ENCODE measurements around the genes C19orf81 and CLEC11A.

- RRBS: no CpG with 5 or more reads among the region's 12 CpGs
Observed at GRCh38 chr19:49767422-49768099, 760 bp downstream of the AP2A1 start.

GRCh38 chr19:49768100-49768570 is 1.3 kb downstream of the AP2A1 start:
- RRBS: no CpG with 5 or more reads among the region's 9 CpGs

DNA sequence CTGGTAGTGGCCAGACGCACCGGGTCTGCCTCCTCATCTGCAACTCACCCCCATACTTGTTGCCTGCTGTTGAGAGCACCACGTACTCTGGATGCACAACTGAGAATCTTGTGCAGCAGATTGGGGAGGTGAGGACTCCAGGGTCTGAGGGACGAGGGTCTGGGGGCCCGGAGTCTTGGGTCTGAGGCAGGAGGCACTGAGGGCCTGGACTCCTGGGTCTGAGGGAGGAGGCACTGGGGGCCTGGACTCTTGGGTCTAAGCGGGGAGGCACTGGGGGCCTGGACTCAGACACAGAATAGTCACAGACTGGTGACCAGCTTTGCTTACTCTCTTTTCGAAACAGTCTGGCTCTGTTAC is 10.9 kb downstream of the MED25 start:
- RRBS: no CpG with 5 or more reads among the region's 7 CpGs

GRCh38 chr19:49852026-49852479 is 15.3 kb downstream of the PNKP start:
- RRBS: no CpG with 5 or more reads among the region's 22 CpGs

- RRBS: no CpG with 5 or more reads among the region's 16 CpGs
Observed at GRCh38 chr19:49924629-49925153, 4.3 kb upstream of the ATF5 start.

GRCh38 chr19:49932998-49933677 is 3.8 kb upstream of the NUP62 start:
- RRBS: no CpG with 5 or more reads among the region's 19 CpGs

DNA sequence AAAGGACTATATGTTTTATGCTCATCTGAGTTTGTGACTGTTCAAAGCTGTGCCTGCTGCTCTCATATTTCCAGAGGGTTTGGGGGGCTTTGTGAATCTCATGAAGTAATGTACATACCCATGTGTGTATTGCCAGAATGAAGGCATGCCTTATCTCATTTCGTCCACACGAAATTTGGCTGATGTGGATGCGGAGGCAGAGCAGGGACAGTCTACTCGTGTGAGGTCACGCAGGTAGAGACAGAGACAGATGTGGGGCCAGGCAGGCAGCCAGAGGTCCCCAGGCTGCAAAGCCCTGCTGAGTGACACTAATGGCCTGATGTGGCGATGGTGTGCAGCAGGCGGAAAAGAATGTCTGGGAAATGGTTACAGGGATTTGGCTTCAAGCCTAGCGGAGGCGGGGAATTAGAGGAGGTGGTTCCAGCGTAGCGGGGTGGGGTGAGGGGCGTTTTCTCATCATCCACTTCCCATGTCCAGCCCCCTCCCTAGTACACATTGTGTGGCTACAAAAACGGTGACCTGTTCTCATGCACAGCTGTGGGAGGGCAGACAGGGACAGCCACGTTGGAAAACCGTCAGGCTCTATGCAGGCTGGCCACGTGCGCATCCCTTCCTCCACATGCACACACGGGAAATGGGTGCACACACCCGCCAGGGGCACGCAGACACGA is 4.3 kb upstream of the IZUMO2 start:
- RRBS: no CpG with 5 or more reads among the region's 21 CpGs

GRCh38 chr19:50286166-50286857 is 42.9 kb downstream of the KCNC3 start:
- RRBS: 20% methylated on average over 13 of the region's 20 CpGs

DNA sequence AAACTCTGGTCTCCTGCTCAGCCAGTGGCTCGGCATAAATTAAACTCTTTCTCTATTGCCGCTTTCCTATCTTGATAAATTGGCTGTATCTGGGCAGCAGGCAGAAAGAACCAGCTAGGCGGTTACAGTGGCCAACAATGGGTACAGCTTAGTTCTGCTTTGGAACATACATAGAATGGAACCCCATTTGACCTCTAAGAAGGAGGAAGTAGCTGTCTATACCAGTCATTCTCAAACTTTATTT is 11.8 kb upstream of the KCNC3 start:
- RRBS: no CpG with 5 or more reads among the region's 3 CpGs

DNA sequence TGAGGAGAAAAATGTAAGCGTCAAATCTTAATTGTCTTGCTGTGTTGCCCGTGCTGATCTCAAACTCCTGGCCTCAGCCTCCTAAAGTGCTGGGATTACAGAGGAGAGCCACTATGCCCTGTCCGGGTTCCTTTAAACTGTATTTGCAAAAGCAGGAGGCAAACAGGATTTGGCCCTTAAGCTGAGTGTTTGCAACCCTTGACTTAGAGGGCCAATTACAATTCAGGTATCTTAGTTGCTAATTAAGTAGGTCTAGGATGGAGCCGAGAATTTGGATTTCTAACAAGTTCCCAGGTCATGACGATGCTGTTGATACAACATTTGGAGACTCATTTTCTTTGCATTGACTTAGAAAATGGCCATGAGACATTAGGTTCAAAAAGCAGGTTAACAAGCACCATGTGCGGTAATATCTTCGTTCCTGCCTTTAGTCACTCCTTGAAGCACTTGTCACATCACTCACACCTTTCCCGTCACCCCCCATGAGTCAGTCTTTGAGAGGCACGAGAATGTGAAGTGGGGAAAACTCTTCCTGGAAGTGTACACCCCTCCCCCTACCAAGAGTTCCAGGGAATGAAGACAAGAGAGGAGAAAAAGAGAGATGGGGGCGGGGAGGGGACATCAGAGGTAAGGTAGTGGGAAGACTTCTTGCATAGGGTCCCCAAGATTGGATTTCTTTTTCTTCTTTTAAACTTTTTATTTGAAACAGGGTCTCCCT is 2.6 kb downstream of the NAPSA start:
- RRBS: no CpG with 5 or more reads among the region's 10 CpGs

GRCh38 chr19:50368537-50369667 is 3.5 kb upstream of the NAPSA start:
- RRBS: no CpG with 5 or more reads among the region's 40 CpGs

DNA sequence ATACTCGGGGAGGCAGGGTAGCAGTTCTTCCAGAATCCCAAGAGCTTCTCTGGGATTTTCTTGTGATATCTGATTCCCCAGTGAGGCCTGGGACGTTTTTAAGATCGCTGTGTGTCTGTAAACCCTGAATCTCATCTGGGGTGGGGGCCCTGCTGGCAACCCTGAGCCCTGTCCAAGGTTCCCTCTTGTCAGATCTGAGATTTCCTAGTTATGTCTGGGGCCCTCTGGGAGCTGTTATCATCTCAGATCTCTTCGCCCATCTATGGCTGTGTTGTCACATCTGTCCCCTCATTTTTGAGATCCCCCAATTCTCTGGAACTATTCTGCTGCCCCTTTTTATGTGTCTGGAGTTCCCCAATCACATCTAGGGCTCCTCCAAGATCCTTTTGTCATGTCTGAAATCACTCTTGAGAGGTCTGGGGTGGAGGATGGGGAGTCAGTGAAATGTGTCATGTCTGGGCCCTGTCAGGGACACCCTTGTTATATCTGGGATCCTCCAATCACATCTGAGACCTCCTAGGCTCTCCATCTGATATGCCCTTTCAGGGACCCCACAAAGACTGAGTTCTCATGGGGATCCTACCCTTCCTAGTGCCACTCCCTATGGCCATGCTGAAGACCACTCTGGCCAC is 4.0 kb upstream of the MYBPC2 start:
- RRBS: no CpG with 5 or more reads among the region's 4 CpGs

GRCh38 chr19:50430699-50431539 is 1.8 kb upstream of the MYBPC2 start:
- RRBS: no CpG with 5 or more reads among the region's 27 CpGs

DNA sequence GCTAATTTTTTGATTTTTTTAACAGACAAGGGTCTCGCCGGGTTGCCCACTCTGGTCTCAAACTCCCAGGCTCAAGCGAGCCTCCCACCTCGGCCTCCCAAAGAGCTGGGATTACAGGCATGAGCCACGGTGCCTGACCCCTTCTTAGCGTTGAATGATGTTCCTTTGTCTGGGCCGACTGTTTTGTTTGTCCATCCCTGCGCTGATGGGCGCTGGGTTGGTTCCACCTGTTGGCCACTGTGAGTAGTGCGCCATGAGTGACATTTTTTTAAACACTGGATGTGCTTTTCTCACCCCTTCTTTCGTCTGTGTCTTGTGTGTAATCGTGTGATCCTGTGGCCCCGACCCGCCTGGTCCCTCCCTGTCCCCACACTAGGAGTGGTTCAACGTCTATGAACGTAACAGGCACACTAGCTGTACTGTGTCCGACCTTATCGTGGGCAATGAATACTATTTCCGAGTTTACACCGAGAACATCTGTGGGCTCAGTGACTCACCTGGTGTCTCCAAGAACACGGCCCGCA is 15.1 kb upstream of the EMC10 start:
- RRBS: no CpG with 5 or more reads among the region's 22 CpGs

DNA sequence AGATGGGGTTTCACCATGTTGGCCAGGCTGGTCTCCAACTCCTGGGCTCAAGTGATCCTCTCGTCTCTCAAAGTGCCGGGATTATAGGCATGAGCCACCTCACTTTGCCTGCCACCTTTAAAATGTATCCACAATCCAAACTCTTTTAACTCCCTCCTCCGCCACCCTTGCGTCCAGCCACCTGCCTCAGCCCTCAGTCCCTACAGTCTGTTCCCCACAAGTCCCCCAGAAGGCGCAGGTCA is 7.6 kb upstream of the EMC10 start:
- RRBS: no CpG with 5 or more reads among the region's 5 CpGs

DNA sequence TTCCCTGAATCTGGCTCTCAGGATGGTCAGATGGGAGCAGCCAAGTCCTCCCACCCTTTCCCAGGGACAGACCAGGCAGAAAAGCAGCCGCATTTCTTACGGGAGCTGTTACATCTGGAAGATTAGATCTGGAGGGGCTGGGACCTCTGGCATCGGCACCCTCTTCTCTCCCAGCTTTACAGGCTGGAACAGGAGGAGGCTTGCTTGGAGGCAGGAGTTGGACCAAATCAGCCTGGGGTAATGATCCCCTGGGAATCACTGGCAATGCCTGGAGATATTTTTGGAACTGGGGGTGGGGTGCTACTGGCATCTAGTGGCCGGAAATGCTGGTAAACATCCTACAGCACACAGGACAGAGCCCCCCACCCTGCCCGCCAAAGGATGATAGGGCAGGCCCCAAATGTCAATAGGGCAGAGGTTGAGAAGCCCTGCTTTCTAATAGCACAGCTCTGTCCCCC is 20.9 kb downstream of the LRRC4B start:
- RRBS: no CpG with 5 or more reads among the region's 5 CpGs

- RRBS: no CpG with 5 or more reads among the region's 20 CpGs
Observed at GRCh38 chr19:50555865-50556489, 12.3 kb downstream of the LRRC4B start.

DNA sequence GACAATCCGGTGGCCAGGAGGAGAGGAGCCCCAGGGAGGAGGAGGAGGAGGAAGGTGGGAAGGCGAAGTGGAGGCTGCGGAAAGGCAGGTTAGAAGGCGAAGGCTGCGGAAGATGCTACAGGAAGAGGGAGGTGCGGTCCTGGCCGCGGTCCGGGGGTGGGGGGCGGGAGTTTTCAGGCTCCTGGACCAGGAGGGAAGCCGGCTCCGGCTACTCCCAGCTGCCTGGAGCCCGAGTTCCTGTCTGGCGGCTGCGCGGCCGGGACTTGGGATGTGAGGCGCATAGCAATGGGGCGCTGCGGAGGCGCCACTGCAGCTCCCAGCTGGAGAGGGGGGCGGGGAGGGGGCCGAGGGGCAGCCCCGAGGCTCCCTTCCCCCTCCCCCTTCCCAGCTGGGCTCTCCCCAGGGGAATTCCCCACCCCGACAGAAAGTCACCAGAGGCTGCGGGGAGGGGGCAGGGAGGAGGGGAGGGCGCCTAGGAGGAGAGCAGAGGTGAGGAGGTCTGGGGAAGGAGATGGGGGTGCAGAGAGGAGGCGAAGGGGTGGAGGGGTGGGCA is 2.1 kb downstream of the LRRC4B start:
- RRBS: 7% methylated on average over 9 of the region's 28 CpGs

DNA sequence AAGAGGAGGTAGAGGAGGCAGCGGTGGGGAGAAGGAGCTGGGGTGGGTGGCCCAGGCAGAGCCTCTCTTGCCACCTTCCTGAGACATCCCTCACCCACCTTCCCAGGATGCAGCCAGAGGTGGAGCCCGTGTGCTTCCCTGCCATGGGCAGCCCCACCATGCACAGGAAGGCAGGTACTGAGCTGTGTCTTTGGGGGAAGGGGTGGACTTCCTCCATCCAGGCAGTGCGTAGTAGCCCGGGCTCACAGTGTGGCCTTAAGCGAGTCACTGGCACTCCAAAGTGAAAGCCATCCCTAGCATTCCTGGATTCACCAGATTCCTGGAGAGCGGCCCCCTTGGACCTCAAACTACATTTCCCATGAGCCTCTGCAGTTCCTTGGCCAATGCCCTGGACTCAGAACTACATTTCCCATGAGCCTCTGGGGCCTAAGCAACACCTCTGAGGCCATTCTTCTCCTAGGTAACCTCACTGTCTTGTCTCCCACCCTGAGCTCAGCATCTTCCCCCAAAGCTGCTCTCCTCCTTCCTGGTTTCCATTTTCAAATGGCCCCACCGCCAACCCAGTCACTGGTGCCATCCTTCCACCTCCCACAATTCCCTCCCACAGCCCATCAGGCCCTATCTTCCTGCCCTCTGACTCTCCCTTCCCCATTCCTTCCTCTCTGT is at the start of gene C19orf81:
Gene C19orf81 (plus strand): TSS at position 108 of the 666 bp plus-strand sequence.
- RRBS: no CpG with 5 or more reads among the region's 7 CpGs

- RRBS: 5% methylated on average over 4 of the region's 22 CpGs
Observed at GRCh38 chr19:50722859-50723889, at the start of gene CLEC11A. Gene CLEC11A, plus strand, starts transcription at chr19:50723364.

All from AG09309 (cell line).